Mucosa of descending colon (tissue), 1 donor: ENCODE measurements around the genes GPR52, MRPS14 and SEC16B.

GRCh38 chr1:174159717-174160687, 682 bp downstream of the RABGAP1L start:
- PRO-cap: bidirectional peak, plus-strand start at chr1:174159915, minus-strand start at chr1:174159855

GRCh38 chr1:174239581-174239924, 80.2 kb downstream of the RABGAP1L start:
- PRO-cap: no peak

DNA sequence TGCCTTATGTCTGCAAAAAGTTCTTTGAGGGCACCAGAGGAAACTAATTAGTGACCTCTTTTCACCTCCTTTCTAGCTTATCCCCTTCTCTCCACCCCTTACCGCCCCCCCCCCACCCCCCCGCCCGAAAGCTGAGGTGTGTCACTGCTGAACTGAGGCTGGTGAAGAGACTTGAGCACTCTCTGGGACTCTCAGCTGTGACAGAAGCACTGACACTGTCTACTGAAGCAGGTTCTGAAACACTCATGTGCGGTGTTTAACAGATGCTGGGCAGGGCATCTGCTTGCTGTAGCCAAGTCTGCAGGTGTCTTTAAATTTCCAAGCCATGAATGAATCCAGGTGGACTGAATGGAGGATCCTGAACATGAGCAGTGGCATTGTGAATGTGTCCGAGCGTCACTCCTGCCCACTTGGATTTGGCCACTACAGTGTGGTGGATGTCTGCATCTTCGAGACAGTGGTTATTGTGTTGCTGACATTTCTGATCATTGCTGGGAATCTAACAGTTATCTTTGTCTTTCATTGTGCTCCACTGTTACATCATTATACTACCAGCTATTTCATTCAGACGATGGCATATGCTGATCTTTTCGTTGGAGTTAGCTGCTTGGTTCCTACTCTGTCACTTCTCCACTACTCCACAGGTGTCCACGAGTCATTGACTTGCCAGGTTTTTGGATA, at the start of gene GPR52:
Gene GPR52 (plus strand): TSS at position 178 of the 681 bp plus-strand sequence.
- PRO-cap: no peak

- PRO-cap: no peak
Measured at GRCh38 chr1:174819308-174820191, 180.2 kb upstream of the CACYBP start.

- PRO-cap: no peak
Measured at GRCh38 chr1:174938414-174939192, 61.1 kb upstream of the CACYBP start.

DNA sequence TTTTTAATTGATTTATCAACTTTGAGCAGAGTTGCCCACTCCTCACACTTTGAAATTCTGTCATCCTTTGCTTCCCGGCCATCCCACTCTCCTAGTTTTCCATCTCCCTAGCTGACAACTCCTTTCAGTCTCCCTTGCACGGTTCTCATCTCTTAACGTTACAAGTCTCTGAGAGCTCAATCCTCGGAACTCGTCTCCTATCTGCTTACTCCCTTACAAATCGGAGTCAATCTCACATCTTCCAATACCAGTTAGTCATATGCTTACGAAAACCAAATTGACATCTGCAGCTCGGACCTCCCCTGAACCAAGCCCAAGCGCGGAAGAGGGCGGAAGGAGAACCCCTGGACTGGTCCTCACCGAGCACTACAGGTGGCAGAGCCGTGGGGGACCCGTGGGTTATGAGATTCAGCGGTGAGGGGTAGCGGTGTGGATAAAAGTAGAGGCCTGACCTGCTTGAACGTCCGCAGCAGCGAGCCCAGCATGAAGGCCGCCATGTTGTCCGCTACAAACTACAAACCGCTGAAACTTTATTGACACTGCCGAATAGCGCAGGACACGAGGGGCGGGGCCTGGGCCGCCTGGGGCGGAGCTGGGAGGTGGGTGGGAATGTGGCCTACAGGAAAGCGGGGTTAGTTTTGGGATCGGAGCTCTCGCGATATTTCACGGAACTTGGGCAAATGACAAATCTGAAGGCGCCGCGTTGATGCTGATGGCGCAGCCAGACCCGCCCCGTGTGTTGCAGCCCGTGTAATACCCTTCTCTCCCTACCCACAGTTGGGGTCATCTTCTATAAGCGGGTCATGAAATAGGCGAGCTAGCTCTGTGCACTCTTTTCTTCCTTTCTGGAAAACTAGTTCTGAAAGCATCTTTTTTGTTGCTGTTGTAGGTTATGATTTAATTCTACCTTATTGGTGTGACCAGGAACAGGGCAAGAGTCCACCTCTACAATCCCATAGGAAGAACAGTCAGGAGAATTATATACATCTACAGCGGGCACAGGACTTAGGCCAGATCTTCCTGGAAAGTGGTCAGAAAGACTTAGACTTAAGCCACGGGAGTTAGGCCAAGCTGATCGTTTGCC, at the start of gene MRPS14:
Gene MRPS14 (minus strand): TSS at position 514 of the 1,084 bp plus-strand sequence.
- PRO-cap: bidirectional peak, plus-strand start at position 701 of the sequence, minus-strand start at position 514 of the sequence

- PRO-cap: no peak
Measured at GRCh38 chr1:175169122-175169800, 23.3 kb downstream of the KIAA0040 start.

GRCh38 chr1:175494062-175494425, 249.4 kb downstream of the TNR start:
- PRO-cap: no peak

- PRO-cap: no peak
Measured at GRCh38 chr1:176053048-176054203, 153.7 kb downstream of the COP1 start.

- PRO-cap: no peak
Measured at GRCh38 chr1:176517382-176517902, 54.5 kb downstream of the PAPPA2 start.

GRCh38 chr1:177633786-177634080, 336.1 kb downstream of the SEC16B start:
- PRO-cap: no peak

- PRO-cap: bidirectional peak, plus-strand start at chr1:177970127, minus-strand start at chr1:177970122
Measured at GRCh38 chr1:177969697-177970485, at the start of gene SEC16B. TSS of gene SEC16B (minus strand) at chr1:177970058.

DNA sequence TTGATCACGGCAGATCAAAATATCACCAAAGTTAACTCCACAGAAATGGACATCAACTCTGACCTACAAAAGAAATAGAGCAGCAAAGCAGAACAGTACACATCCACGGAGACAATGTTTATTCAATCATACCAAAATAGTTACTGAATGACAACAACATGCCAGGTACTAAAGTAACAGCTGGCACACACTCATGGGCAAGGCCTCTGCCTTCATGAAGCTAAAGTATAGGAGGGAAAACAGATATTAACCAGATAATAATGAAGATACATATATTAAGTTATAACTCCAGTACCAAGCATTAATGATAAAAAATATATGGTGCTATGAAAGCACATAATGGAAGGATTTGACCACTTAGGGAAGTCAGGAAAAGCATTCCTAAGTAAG, 59.2 kb upstream of the RASAL2 start:
- PRO-cap: no peak

DNA sequence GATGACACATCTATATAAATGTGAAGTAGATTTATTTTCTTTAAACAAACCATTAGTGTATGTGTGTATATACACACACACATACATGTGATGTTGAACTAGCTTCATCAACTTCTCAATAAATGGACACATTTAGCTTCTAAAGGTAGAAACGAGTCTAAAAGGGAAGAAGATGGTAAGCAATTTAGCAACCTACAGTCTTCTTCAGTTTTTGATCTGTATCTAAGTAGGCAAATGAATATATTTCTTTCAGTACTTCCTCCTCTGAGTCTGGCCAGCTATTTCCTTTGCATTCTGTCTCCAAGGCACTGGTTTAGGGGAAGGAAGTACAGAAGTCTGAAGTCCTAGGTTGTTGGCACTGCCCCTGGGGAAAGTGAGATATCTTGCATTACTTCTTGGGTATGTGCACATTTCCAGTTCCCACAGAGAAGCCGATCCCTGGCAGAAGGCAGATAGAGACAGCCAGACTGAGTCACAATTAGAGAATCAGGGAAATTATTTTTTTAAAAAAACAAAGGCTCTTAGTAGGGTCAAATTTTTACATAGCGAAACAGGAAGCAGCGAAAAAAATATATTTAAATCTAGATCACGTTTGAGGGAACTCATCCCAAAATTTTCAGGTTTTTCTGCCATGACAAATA, 98.7 kb downstream of the RASAL2 start:
- PRO-cap: no peak

DNA sequence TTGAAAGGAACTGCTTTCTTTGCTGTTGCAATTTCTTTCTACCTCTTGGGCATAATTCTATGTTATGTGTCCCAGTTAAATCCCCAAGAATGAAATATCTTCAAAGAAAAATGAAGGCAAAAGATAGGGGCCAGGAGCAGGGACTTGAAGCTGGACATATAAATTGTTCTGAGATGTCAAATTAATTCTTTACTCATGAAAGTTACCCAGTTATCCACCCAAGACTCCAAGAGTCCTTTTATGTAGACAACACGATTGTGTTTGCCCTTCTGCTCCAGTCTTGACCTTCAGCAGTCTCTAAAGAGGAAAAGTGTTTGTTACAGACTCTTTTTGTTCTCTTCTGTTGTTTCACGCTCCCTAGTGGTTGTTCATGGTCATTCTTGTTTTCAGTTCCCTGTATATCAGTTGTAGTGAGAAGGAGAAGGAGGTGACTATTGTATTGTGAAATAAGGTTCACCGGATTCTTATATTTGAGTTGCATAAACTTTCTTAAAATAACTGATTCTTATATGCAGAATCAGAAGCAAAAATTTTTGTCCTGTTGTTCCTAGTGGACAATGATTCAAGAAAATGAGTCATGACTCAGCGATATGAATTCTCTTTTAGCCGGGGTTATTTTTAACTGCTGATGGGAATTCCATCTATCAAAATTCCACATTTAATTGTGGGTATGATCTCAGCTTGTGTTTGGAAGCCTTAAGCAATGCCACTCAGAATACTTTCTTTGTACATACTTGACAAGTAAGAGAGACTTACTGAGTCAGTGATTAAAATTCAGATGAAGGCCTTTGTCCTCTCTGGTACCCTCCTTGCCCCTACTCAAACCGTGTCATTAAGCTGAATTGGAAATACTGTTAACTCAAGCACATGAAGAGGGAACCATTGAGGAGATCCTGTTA, 152.2 kb downstream of the CLEC20A start:
- PRO-cap: no peak

GRCh38 chr1:178408950-178409337, 87.8 kb downstream of the CLEC20A start:
- PRO-cap: no peak

DNA sequence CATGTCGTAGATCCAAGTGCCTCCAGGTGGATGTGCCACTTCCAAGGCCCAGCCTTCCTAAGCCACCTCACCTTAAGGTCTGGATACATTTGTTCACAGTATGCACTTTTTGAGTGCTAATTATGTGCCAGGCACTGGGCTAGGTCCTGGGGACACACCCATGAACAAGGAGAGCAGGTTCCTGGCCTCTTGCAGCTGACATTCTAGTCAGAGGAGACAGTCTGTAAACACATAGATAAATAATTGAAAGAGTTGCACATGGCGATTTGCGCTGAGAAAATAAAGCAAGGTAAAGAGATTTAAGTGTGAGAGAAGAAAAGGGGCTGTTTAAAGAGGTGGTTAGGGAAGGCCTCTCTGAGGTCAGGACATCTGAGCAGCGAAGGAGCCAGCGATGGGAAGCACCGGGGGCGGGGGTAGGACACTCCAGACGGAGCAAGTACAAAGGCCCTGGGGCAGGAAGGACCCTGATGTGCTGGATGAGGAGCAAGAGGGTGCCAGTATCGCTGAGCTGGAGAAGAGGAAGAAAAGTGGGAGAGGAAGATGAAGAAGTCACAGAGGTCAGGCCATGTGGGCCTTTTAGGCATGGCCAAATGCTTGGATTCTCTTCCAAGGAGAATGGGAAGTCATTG, 37.8 kb downstream of the TEX35 start:
- PRO-cap: no peak

- PRO-cap: no peak
Measured at GRCh38 chr1:178919137-178920155, 48.6 kb upstream of the ANGPTL1 start.

- PRO-cap: no peak
Measured at GRCh38 chr1:178932985-178933294, 62.1 kb upstream of the ANGPTL1 start.

DNA sequence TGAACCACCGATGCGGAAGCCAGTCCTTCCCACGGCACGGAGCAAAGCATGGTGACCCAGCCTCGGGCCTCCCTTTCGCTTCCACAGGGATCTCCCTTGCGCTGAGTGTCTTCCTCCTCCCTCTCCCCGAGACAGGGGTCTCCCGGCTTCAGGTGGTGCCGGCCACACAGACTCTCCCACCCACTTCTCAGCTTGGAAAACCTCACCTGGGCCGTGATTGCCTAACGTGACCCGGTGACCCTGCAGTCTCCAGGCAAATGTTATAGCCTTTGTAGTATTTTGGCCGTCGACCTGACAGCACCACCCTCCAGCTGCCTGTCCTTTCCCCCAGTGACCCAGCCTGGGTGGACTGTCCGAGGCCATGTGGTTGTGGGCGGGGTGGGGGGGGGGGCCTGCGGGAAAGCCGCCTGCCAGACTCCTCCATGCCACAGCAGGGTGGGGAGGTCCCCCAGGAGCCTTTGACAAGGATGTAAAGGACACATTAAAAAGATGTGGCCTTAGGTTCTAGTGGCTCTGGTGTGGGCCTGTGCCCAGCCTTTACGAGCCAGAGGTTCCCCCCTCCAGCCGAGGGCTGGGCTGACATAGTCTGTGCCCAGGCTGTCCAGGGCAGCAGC, 8.0 kb downstream of the TOR3A start:
- PRO-cap: no peak